Cardiac atrium fibroblast (primary cell): Measurements from ENCODE around the gene NYAP1.

DNA sequence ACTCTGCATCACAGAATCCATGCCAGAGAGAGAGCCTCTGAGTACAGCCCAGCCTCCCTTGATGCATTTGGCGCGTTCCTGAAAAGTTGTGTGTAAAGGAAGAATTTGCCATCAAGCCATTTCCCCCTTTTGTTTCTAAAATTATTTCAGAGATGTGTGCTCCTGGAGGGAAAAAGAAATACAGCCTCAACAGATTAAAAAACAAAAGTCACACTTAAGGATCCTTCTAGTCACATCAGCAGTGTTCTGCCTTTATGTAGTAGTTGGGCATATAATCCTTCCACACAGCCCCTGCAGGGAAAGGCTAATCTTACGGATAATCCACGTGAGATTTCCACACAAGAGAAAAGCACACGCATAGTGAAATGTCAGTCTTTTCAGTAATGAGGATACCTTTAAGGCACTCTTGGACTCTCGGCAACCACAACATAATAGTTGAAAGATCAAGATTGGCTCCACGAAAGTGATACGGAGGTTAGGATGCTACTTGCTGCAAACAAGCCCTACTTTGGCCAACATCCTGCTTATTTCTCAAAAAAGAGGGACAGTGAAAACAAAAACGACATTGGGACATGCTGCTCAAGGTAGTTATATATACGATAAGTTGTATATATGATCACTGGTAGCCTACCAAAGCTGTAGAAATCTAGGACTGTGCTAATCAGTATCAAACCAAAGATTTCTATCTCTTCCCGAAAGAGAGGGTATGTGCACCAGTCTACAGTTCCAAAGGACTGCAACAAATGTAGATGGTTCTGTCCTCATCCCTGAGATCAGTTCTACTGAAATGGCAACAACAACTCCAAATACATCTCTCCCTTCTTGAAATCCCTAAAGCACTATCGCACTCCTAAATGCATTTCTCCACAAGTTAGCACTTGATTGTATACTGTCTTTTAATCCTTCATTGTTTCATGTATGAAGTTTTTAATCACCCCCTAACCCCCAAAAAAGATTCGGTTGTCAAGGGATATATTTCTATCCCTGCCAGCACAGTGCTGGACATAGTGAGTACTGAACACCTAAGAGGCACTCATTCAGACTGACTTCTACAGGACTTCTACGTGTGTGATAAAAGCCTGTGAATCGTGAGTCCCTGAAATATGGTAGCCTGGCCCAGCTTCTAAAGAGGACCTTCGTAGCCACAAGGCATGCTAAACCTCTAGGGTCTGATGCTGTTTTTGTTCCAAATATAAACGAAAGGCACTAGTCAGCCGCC is 15.1 kb upstream of the ZSCAN21 start:
- RAMPAGE, long total RNA: no peak

DNA sequence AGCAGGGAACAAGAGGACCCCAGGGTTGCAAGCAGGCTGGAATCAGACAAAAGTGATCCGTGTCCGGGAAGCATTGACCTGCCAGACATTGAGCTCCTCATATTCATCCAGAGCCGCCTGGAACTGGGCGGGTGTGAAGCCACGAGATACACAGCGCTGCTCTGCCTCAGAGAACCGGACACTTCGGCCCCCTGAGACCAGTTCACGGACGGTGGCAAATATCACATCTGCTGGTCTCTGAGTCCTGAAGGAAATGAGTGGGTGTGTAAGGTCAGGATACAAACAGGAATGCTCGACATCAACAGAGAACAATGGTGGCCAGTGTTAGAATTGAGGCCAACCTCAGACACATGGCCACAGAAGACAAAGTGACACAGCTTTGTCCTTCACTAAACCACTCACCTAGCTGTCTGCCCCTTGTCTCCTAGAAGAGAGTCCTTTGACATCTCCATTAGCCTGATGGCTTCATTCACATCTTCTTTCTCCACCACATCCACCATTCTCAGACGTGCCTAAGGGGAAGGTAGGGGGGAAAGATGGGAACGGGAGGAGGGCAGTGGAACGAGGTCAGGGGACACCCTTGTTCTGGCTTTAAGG is 4.2 kb downstream of the COPS6 start:
- RAMPAGE, long total RNA: no peak

- RAMPAGE, long total RNA: no peak
Measured at GRCh38 chr7:100095861-100096688, 5.1 kb downstream of the MCM7 start.

DNA sequence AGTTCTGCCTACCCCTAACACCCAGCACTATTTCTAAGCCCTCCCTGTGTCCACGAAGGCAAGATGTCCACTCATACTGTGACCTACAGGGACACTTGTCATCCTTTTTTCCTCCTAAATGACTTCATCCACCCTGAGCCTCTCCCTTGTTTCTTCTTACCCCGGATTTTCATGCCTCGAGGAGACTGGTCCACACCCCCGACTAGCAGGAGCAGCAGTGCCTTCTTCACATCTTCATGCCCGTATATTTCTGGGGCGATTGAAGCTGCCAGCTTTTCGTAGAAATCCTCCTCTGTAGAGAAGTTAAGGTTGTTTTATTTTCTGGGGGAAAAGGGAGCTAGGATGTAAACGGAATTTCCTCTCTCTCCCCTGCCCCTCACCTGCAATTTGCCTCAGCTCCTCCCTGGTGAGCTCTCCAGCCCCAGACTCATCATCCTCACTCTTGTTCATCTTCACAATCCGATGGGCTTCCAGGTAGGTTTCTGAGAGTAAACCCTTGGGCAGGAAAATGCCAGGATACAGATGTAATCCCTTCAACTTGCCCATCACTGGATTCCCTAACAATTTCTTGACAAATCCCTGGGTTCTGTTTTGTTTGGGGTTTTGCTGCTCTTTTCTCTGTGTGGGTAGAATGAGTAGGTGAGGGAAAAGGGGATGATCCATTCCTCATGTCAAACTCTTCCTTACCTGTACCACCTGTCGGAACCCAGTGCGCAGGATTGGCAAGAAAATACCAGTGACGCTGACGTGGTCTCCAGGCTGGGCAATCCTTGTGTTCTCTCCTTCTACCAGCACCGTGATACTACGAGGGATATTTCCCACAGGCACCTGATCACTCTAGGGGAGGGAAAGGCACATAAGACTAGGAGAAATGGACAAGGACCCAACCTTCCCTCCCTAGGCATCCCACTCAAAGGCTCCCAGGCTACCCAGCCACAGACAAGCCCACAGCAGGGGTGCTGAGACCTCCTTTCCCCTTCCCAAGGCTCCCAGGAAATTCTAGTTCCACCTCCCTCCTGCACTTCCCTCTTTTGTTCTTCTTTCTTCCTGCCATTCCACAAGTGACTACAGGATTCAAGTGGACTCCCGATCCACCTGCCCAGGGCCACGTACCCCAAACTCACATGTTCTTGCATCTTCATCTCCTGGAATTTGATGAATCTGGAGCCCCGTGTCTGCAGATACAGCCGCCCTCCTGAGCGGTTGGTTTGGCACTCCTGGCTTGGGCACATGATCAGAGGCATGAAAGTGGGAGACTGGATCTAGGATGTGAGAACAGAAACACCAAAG is 3.3 kb downstream of the MCM7 start:
- RAMPAGE, long total RNA: no peak

DNA sequence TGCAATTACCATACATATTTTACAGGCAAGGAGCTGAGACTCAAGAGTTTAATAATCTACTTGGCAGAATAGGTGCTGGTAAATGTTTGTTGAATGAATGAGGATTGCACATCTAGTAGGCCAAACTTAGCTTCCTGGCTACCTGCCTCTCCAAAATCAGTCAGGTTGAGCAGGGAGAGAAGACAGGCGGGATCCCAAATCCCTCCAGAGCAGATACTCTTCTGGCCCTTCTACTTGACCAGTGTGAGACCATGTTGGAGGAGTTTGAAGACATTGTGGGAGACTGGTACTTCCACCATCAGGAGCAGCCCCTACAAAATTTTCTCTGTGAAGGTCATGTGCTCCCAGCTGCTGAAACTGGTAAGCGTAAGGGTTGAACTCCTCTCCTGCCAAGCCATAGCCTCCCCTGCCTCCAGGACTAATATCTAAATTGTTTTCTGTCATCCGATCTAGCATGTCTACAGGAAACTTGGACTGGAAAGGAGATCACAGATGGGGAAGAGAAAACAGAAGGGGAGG is 2.4 kb upstream of the MBLAC1 start:
- RAMPAGE, long total RNA: no peak

GRCh38 chr7:100130682-100131426 is 4.1 kb downstream of the MBLAC1 start:
- RAMPAGE, long total RNA: no peak

DNA sequence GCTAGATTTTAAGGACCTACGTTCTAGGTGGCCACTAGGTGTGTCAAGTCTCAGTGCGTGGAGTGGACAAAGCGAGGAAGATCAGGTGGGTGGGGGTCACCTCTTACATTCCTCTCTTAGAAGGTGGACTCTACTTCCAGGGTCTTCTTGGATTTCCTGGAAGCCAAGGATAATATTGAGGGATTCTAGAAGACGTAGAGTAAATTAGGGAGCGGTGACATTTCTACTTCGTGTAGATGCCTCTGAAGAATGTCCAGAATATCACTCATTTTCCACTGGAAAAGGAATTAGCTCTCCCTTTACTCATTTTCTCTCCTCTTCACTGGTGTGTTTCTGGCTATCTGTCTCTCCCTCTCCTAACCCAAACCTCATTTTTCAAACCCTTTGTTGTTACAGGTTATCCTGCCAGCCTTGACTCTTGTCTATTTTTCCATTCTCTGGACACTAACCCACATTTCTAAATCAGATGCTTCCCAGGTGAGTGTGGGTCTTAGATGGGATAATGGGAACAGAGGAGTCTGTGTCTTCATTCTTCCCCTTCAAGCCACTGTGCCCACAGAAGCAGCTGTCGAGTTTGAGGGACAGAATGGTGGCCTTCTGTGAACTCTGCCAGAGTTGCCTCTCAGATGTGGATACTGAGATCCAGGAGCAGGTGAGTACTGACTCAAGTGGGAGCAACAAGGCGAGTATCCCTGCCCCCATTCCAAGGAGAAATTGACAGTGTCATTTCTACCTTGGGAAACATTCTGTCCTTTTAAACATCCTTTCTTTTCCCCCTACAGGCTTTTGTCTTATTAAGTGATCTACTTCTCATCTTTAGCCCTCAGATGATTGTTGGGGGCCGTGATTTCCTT is 18.1 kb upstream of the PVRIG start:
- RAMPAGE, long total RNA: no peak

GRCh38 chr7:100214368-100214778 is 5.4 kb upstream of the PVRIG start:
- RAMPAGE, long total RNA: no peak

DNA sequence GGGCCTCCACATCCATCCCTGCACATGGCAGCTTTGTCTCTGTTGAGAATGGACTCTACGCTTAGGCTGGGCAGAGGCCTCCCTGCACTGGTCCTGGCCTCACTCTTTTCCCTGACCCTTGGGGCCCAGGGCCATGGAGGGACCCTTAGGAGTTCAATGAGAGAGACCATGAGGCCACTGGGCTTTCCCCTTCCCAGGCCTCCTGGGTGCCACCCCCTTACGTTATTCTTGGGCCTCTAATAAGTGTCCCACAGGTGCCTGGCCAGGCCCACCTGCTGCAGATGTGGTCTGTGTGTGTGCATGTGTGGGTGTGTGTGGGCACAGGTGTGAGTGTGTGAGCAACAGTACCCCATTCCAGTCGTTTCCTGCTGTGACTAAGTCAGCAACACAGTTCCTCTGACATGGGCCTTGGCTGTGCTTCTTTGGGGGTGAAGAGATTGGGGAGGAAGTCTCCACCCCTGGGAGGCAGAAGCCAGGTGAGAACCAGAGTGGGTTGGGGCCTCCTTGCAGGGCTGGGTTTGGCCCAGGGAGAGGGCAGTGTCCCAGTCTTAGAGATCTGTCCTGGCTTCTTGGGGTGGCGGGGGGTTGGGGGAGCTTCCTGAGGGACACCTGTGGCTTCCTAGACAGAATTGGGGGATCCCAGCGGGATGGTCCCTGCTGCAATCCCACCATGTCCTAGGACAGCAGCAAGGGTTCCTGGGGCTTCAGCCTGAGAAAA is 4.2 kb upstream of the PILRB start:
- RAMPAGE, long total RNA: no peak

GRCh38 chr7:100357167-100357684 is 691 bp upstream of the PILRB start:
- RAMPAGE, long total RNA: no peak

GRCh38 chr7:100382441-100382843 is 9.2 kb downstream of the PILRA start:
- RAMPAGE, long total RNA: no peak

GRCh38 chr7:100383944-100384273 is 10.6 kb downstream of the PILRA start:
- RAMPAGE, long total RNA: no peak

DNA sequence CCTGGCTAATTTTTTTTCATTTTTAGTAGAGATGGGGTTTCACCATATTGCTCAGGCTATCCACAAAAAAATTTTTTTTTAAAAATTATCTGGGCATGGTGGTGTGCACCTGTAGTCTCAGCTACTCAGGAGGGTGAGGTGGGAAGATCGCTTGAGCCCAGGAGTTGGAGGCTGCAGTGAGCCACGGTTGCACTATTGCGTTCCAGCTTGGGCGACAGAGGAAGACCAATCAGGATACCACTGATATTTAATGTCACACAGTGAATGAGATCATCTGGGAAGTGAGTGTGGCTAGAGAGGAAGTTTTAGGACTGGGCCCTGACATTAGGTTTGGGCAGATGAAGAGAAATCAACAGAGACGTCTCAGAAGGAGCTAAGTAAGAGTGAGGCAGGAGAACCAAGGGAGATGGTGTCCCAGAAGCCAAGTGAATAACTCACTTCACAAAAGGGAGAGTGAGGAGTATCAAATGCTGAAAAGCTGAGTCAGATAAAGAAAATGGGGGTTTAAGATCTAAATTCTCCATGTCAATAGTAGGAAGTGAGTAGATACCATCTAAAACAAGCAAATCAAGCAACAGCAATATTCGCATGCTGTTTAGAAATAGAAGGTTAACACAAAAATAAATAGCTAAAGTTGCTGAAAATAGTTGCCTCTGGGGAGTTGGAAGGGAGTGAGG is 11.4 kb downstream of the PILRA start:
- RAMPAGE, long total RNA: no peak

DNA sequence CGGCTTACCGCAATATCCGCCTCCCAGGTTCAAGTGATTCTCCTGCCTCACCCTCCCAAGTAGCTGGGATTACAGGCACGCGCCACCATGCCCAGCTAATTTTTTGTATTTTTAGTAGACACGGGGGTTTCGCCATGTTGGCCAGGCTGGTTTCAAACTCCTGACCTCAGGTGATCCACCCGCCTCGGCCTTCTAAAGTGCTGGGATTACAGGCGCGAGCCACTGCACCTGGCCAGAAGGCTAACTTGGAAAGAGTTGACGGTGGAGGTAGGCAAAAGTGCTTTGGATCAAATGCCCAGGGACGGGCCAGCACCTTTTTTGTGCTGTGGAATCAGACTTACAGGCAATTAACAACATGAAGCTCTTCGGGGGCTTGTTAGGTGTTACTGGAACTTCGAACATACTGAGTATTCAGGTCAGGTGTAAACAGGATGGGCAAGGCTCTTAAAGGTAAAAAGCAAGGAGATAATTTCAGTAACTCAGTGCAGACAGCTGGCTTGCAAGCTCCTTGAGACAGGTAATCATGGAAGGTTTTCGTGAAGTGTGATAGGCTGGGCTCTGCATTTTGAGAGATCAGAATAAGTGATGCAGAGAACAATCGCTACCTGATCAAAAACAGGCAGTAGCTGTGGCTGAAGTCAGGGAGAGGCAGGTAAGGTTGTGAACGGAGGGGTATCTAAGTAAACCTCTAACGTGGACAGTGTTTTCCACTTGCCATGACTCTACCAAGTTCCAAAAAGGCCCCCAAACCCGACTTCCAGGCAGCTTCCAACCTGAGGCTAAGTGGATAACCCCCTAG is 1.7 kb downstream of the PPP1R35 start:
- RAMPAGE, long total RNA: no peak

DNA sequence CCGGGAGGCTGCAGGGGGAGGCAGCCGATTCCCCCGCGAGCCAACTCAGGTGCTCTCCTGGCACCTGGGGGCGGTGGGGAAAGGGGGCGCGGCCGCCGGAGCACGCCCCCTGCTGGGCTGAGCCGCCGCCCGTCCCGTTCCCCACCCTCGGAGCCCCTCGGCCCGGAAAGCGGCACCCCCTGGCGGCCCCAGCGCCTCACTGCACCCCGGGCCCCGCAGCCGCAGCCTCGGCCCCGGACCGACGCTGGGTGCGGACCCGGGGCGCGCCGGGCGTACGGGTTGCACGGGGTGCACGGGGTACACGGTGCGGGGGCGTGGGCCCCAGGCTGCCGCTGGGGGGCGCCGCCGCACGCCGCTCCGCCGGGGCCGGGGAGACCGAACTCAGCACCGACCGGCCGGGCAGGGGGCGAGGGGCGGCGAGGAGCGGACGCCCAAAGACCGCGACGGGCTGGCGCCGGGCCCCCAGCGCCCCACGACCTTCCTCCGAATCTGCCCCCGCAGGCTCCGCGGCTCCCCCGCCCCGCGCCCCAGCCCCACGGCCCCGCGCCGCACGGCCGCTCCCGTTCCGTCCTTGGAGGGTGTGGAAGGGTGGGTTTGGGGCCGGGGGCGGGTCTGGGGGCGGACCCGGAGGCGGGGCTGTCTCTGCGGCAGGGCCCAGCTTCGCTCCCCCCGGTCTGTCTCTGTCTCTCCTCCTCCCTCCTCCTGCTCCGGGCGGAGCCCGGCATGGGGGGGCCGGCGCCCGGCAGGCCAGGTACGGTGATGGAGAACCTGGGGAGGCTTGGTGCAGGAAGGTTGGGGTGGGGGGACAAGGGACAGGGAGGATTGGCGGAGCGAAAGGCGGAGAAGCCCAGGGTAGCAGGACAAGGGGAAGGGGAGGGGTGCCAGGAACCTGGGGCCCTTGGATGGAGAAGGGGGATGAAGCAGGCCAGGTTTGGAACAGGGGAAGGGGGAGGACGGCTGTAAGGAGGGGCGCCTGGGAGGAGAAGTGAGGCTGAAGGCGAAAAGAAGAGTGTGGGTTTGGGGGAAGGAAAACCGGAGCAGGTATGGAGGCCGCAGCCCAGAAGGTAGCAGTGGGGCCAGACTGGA is at the start of gene NYAP1:
Gene NYAP1 (plus strand): TSS at position 677 of the 1,086 bp plus-strand sequence.
- RAMPAGE, long total RNA: no peak

GRCh38 chr7:100485134-100485892 is 1.6 kb downstream of the NYAP1 start:
- RAMPAGE, long total RNA: no peak

GRCh38 chr7:100515990-100516525 is 22.9 kb upstream of the AGFG2 start:
- RAMPAGE, long total RNA: no peak

DNA sequence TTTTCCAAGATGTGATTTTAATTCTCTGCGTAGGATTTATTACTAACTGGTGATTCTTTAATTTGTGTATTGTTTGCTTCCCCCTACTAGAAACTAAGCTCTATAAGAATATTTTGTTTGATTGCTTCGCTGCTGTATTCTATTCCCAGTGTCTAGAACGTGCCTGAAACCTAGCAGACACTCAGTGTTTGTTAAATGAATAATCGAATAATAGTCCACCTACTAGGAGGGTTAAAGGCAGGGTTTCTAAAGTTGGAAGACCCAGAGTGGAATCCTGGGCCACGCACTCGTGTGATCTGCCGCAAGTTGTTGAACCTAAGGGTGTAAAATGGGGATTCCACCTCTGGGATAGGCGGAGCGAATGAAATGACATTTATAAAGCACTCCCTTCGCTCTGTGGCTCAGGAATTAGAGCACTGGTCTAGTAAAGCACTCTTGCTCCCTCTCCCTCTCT is 713 bp upstream of the AGFG2 start:
- RAMPAGE, long total RNA: no peak

DNA sequence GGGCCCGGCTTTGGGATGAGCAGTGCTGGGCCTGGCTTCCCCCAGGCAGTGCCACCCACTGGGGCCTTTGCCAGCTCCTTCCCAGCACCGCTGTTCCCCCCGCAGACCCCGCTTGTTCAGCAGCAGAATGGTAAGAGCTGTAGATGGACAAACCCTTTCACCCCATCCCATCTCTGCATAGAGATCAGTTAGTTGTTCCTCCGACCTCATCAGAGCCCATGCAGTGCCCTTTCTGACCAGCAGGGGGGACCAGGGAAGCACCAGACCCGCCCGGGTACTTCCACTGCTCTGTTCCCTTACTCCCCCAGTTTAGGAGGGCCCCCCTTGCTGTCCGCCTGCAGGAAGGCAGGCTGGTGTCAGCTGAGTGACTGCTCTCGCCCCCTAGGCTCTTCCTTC is 9.9 kb downstream of the SAP25 start:
- RAMPAGE, long total RNA: no peak

GRCh38 chr7:100581830-100582334 is 4.0 kb downstream of the LRCH4 start:
- RAMPAGE, long total RNA: no peak